Epidermal melanocyte (primary cell): ENCODE measurements around the gene FGD3.

DNA sequence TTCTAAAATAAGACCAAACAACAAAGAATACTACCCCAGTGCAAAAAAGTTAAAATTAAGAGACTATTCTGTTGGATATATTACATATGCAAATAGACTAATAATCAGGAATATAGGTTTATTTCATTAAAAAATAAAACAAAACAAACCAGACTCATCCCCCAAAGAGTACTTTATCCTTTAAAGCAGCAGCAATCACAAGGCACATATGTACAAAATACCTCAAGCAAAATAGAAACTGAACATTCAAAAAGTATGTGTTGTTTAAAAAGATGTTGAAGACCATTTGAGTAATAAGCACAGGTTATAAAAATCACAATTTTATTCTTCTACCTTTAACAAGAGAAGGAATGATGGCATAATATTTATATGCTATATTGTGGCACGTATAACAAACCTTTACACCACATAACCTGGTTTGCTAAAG is 81.0 kb upstream of the ROR2 start:
- RRBS, result no CpG with 5 or more reads among the region's 1 CpG

GRCh38 chr9:92075959-92076362 is 39.3 kb downstream of the SPTLC1 start:
- RRBS, result no CpG with 5 or more reads among the region's 2 CpGs

DNA sequence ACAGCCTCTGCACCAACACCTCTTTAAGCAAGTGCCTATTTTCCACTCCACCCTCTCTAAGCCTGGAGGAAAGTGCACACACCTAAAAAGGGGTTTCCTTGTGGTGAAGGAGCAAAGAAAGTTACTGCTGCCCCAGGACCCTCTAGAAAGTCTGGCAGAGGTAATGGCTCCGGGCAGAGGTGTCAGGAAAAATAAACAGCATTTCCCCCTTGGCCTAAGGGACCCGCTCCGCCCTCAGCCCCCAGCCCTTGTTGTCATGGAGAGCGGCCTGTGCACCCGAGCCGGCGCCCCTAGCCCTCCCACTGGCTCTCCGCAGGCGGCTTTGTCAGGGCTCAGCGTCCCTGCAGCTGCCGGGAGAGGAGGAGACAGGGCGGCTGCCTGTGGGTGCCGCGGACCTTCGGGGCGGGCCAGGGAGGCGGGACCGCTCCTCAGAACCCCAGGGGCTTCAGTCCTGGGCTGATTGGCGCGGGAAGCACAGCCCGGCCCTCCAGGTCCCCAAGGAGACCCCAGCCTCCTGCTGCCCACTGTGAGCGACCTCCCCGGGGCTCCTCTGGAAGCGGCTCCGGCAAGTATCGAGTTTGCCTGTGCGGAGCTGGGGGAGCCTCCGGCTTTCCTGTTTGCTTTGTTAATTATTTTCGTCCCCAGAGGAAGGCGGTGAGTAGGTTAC is at the start of gene FGD3:
Gene FGD3, plus strand, starts transcription at position 448 of the 667 bp plus-strand sequence.
- RRBS, result 6% methylated on average over 14 of the region's 30 CpGs

- RRBS, result 47% methylated on average over 4 of the region's 11 CpGs
Measured at GRCh38 chr9:92953780-92954652, 6.7 kb downstream of the FGD3 start.

DNA sequence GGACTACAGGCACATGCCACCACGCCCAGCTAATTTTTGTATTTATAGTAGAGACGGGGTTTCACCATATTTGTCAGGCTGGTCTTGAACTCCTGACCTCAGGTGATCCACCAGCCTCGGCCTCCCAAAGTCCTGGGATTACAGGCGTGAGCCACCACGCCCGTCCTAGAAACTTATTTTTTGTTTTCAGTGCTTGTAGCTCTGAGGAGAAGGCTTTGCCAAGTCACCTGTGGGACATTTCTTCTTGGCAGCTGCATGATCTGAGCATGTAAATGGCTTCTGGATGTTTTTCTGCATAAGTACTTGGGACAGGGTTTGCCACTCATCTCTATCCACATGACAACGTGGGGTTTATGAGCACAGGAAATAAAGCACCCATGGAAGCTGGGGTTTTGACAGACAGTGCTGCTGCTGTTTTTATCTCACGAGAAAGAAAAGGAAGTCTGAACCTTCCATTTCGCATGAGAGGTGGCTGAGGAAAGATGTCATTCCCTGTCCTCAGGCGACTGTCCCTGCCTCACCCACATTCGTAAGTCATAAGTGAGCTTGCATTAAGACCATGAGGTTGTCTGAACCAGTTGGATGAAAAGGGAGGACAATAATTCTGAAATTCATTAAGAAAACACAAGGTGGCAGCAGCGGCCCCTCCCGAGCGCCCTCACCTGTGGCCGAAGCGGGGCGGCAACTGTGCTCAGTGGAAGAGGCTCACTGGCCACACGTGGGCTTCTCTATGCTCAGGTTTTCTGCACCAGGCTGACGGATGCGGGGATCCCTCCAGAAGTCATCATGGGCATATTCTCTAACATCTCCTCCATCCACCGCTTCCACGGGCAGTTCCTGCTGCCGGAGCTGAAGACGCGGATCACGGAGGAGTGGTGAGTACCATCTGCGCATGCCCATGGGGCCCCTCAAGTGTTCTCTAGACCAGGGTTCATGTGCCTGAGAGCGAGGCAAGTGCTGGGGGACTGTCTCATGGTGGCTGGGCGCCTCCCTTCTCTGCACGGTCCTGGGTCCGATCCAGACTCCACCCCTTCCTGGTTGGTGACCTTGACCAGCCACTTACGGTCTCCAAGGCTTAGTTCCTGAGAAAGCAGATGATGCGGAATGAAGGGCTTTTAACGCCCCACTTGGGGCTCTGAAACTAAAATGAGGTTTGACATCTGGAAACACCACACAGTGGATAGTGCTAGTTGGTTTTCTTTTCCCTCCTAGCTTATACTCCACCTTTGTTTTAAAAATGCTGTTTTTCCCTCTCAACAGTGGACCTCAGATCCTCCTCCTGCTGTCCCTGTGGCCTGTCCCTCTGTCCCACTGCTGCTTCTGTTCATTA is 54.8 kb upstream of the SUSD3 start:
- RRBS, result no CpG with 5 or more reads among the region's 34 CpGs

GRCh38 chr9:93040944-93041507 is 17.5 kb upstream of the SUSD3 start:
- RRBS, result no CpG with 5 or more reads among the region's 6 CpGs

- RRBS, result no CpG with 5 or more reads among the region's 11 CpGs
Measured at GRCh38 chr9:93063456-93064266, 5.2 kb downstream of the SUSD3 start.

- RRBS, result 64% methylated on average over 4 of the region's 20 CpGs
Measured at GRCh38 chr9:93115670-93116986, 17.9 kb downstream of the NINJ1 start.

- RRBS, result 12% methylated on average over 22 of the region's 100 CpGs
Measured at GRCh38 chr9:93185027-93186148, 1.4 kb downstream of the WNK2 start.

- RRBS, result no CpG with 5 or more reads among the region's 8 CpGs
Measured at GRCh38 chr9:93245164-93245510, 61.2 kb downstream of the WNK2 start.

GRCh38 chr9:93345714-93346844 is 105.4 kb upstream of the FAM120A start:
- RRBS, result 7% methylated on average over 21 of the region's 77 CpGs

- RRBS, result no CpG with 5 or more reads among the region's 6 CpGs
Measured at GRCh38 chr9:93468621-93468984, 15.2 kb upstream of the FAM120AOS start.

GRCh38 chr9:93476692-93477282 is 23.4 kb upstream of the FAM120AOS start:
- RRBS, result no CpG with 5 or more reads among the region's 4 CpGs

DNA sequence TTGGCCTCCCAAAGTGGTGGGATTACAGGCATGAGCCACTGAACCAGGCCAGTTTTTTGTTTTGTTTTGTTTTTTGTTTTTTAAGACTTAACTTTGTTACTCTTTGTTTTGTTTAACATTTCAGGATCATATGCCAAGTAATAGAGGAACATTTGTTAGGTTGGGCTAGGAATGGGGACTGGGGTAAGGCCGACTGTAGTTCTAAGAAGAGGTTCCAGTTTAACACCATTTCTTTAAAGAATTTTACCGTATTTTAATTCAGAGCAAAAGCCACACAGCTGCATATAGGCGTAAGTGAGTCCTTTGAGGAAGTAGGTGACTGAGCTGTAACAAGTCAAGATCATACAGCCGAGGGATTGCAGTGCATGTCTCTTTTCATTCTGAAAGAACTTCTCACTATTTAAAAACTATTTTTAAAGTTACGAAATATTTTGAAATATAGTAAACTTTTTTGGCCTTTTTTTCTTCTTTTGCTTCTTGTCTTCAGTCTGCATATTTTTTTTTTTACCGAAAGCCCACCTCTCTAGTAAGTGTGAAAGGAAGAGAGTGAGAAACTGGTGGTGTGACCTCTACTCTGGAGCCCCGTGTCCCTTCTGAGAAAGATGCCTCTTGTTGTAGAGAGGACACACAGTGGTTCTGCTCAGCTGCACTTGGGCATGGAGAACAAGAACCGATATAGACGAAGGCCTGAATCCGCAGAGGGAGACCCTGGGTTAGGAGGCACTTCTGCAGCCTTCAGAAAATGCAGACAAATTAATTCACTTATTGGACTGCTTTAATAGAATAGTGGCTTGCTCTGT is 58.9 kb upstream of the FAM120AOS start:
- RRBS, result no CpG with 5 or more reads among the region's 10 CpGs

- RRBS, result 16% methylated on average over 7 of the region's 26 CpGs
Measured at GRCh38 chr9:93566905-93567526, 9.4 kb upstream of the PHF2 start.

DNA sequence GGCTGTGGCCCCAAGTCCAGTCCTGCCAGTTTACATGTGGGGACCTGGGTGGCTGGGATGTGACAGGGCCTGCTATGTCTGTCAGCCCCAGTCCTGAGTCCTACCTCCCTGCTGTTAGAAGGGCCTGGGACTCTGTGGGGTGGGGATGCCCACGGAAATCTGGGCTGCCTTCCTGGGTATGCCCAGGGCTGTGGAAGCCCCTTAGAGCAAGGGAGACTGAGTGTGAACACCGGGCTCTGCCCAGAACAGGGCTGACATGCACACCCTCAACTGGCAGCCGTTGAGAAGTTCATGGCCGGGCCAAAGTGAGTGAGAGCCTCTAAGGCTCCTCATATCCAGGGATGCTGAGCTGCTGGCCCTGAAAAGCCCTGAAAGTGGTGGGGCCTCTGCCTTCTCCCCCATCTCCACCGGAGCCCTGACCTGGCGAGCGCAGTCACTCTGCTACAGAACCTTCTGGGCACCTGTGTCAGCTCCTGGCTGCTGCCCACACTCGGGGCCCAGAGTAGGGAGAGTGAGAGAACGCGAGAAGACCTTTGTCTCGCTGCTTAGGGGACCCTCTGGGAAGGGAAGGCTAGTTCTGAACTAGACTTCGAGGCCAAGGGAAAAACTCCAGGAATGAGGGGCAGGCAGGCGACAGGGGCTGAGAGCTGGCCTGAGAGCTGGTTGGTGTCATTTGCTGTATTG is 1.9 kb downstream of the PHF2 start:
- RRBS, result 38% methylated on average over 3 of the region's 13 CpGs

- RRBS, result no CpG with 5 or more reads among the region's 2 CpGs
Measured at GRCh38 chr9:93607519-93608105, 31.2 kb downstream of the PHF2 start.

DNA sequence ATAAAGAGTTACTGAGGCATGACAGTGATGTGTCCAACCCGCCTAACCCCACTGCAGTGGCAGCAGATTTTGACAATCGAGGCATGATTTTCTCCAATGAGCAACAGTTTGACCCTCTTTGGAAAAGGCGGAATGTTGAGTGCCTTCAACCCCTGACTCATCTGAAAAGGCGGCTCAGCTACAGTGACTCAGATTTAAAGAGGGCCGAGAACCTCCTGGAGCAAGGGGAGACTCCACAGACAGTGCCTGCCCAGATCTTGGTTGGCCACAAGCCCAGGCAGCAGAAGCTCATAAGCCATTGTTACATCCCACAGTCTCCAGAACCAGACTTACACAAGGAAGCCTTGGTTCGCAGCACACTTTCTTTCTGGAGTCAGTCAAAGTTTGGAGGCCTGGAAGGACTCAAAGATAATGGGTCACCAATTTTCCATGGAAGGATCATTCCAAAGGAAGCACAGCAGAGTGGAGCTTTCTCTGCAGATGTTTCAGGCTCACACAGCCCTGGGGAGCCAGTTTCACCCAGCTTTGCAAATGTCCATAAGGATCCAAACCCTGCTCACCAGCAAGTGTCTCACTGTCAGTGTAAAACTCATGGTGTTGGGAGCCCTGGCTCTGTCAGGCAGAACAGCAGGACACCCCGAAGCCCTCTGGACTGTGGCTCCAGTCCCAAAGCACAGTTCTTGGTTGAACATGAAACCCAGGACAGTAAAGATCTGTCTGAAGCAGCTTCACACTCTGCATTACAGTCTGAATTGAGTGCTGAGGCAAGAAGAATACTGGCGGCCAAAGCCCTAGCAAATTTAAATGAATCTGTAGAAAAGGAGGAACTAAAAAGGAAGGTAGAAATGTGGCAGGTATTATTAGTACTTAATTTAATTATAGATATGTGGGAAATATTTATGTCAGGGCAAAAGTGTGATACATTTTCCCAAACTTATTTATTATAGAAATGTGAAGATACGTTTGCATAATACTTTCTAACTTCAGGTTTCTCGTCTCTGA is 13.8 kb downstream of the PTPDC1 start:
- RRBS, result no CpG with 5 or more reads among the region's 10 CpGs

DNA sequence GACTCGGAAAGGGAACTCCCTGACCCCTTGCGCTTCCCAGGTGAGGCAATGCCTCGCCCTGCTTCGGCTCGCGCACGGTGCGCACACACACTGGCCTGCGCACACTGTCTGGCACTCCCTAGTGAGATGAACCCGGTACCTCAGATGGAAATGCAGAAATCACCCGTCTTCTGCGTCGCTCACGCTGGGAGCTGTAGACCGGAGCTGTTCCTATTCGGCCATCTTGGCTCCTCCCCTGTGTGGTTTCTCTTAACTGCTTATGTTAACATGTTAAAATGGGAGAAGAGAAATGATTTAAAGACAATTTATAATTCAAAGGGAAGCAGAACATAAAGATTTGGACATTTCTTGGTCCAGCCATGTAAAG is 35.0 kb downstream of the PTPDC1 start:
- RRBS, result no CpG with 5 or more reads among the region's 16 CpGs

- RRBS, result no CpG with 5 or more reads among the region's 8 CpGs
Measured at GRCh38 chr9:94156978-94157377, 72.7 kb downstream of the PTPDC1 start.